Penis (tissue), 1 donor: ENCODE measurements around the gene APOL3.

- PRO-cap, result no peak
Measured at GRCh38 chr22:35649293-35649504, 953 bp downstream of the APOL6 start.

- PRO-cap, result no peak
Measured at GRCh38 chr22:35971357-35972178, 57.1 kb downstream of the RBFOX2 start.

GRCh38 chr22:36123664-36124337, 36.8 kb downstream of the APOL3 start:
- PRO-cap, result unidirectional peak, minus-strand start at chr22:36124035

DNA sequence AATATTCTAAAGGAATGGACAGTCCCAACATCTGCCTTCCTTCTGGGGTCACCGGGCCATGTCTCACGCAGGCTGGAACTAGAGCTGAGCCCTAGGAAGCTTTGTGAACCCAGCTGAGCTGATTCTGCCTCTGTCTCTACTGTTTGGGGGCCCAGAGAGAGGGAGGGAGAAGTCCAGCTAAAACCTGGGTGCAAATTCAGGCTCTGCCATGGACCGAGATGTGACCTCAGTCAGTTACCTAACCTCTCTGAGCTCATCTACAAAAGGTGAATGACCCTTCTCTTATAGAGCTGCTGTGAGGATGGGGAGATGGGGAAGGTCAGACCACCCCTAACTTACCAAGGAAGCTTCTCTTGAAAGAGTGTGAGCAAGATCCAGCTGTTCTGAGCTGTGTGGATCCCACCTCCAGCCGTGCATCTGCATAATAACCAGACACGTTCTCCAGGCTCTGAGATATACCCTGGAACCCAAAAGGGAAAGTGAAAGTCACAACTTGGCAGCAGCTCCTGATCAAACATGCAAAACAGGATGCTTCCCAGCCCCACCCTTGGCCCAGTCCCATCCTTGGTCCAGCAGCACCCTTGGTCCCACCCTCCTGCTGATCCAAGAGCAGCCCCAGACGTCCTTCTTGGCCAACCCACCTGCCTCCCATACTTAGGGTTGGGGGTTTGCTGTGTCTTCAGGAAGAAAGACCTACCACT, at the start of gene APOL3:
Gene APOL3 (minus strand): TSS at position 426 of the 701 bp plus-strand sequence.
- PRO-cap, result unidirectional peak, minus-strand start at position 414 of the sequence

GRCh38 chr22:36285069-36285384, 32.1 kb downstream of the APOL1 start:
- PRO-cap, result no peak

GRCh38 chr22:36326525-36327483, 61.0 kb downstream of the MYH9 start:
- PRO-cap, result no peak

- PRO-cap, result bidirectional peak, plus-strand start at chr22:36330809, minus-strand start at chr22:36330514
Measured at GRCh38 chr22:36330324-36331418, 57.1 kb downstream of the MYH9 start.

DNA sequence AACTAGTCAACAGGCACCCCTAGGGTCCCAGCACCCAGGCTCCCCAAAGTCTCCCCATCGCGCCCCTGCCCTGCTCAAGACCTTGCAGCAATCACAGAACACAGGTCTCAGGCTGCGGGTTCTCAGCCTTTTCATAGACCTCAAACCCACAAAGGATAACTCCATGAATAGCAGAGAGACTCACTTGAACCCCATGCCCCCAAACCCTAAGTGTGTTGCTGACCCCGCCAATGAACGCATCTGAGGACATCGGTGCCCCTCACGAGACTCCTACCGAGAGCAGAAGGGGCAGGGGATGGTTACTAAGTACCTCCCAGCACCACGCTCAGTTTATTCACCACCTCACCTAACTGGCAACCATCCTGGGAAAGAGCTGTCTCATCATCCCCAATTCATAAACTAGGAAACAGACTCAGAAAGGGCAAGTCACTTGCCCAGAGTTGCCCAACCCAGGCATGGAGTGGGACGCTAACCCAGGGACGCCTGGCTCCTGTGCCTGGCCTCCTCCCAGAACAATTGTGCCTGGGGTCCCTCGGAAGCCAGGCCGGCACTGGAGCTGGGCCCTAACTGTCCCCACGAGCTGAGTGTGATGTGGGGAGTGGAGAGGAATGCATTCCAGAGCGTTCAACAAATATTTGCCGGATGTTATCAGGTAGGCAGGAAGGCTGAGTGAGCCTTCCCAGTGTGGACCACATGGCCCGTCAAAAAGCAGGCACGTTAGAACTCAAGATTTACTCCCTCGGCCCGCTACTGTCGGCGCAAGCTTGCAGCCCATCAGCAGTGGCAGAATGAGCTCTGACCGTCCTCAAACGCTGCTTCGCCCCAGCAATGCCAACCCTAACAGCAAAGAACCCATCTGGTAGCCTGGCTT, 35.9 kb downstream of the MYH9 start:
- PRO-cap, result no peak

- PRO-cap, result no peak
Measured at GRCh38 chr22:36405128-36406231, 17.7 kb upstream of the MYH9 start.

- PRO-cap, result unidirectional peak, minus-strand start at chr22:36457784; bidirectional peak, plus-strand start at chr22:36458294, minus-strand start at chr22:36458125
Measured at GRCh38 chr22:36457675-36458351, 23.6 kb downstream of the TXN2 start.

- PRO-cap, result no peak
Measured at GRCh38 chr22:36512304-36512718, 5.5 kb upstream of the FOXRED2 start.

DNA sequence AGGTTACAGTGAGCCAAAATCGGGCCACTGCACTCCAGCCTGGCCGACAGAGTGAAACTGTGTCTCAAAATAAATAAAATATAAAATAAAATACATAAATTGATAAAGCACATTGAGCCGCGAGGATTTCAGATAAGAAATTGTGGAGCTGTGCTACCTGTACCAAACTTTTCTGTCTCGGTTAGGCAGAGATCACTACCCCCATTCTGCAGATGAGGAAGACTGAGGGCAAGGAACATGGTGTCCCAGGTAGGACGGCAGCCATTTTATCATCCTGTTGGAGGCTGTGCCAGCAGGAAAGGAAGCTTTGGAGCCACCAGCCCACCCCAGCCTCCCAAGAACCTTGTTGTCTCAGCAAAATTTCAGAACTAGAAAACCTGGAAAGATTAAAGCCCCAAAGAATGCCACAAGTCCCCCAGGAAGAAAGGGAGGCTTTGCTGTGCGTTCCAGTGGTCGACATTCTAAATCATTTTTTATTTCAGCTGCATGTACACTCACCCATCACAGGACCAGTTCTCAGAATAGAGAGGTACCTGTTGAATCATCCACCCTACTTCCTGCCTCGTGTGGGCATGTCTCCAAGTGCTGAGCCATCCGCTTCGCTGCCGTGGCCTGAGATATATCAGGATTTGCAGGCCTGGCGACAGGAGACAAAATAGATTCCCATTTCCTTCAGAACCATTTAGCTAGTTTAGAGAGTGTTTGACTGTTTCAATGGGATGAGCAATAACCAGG, 12.9 kb upstream of the EIF3D start:
- PRO-cap, result no peak

- PRO-cap, result no peak
Measured at GRCh38 chr22:36647073-36647296, 56.6 kb downstream of the CACNG2 start.

- PRO-cap, result no peak
Measured at GRCh38 chr22:36659535-36660876, 43.5 kb downstream of the CACNG2 start.

DNA sequence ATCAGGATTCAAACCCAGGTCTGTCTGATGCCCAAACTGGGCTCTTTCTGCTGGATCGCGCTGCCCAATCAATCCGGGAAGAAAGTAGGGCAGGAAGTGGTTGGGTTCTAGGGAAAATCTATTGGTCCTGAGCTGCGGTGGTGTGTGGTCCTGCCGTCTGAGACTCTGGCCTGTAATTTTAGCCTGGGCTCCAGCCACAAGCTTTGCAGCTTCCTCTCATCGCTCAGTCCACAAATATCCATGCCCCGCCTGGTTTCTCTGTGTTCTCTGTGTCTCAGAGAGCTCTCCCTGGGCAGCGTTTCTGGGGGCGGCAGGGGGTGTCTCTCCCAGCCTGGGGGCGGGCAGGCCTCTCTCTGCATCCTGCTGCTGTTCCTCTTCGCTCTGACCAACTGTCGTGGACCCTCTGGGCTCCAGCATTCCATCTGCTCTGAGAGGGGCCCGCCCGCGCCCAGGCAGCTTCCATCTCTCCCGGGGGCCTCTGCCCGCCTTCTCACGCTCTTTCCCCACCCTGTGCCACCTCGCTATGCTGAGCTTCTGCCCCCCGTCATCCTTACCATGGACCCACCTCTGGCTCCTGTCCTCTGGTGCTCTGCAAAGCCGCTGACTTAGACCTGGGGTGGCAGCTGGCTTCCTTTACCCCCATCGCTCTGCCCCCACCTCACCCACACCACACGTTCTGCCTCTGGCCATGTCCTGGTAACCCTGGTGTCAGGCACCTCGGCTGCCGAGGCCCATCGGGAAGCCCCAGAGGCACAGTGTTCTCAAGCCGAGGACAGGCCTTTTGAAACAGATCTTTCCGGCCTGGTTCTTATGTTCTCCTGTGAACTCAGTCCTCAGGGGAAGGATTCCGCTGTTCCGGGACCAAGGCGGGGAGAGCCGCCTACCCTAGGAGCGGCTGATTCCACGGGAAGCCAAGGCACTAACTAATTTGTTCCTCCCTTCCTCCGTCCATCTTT, 18.4 kb downstream of the CACNG2 start:
- PRO-cap, result no peak

- PRO-cap, result no peak
Measured at GRCh38 chr22:36823341-36823652, 6.5 kb upstream of the PVALB start.

DNA sequence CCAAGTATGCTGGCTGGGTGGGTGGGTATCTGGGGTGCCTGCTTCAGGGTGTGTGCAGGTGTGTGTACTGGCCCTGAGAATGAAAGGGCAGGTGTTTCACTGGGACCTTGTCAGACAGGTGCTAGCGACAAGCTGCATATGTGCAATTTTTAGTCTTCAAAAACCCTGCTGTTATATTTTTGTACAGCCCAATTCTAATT, 988 bp downstream of the CSF2RB start:
- PRO-cap, result no peak

GRCh38 chr22:36923446-36924062, 10.1 kb downstream of the CSF2RB start:
- PRO-cap, result no peak

GRCh38 chr22:36929965-36930602, 16.7 kb downstream of the CSF2RB start:
- PRO-cap, result no peak

DNA sequence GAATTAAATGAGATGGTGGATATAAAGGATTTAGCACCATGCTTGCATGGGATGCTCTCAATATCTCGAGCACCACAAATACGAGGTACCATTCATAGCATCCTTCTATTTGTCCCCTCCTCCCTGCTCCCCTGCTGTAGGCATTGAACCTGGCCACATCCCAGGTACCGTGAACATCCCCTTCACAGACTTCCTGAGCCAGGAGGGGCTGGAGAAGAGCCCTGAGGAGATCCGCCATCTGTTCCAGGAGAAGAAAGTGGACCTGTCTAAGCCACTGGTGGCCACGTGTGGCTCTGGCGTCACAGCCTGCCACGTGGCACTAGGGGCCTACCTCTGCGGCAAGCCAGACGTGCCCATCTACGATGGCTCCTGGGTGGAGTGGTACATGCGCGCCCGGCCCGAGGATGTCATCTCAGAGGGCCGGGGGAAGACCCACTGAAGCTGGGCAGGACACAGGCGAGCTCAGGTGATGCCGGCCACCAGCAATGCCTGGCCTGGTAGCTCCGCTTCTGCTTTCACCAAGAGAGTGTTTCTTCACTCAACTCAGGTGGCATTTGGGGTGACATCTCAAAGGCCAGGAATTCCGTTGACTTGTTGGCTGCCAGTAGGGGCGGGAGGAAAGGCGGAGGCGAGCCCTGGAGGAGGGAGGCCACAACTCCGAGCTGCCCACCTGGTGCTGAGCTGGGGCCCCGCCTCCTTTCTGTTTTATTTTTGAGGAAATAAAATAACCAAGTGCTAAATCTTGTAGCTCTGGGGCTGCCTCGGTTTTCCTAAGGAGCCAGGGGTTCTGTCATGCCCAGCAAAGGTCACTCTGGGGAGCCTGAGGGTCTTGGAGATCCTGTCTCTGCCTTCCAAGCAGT, 9.8 kb downstream of the MPST start:
- PRO-cap, result no peak